ENCODE measurements around the gene AAMP.

DNA sequence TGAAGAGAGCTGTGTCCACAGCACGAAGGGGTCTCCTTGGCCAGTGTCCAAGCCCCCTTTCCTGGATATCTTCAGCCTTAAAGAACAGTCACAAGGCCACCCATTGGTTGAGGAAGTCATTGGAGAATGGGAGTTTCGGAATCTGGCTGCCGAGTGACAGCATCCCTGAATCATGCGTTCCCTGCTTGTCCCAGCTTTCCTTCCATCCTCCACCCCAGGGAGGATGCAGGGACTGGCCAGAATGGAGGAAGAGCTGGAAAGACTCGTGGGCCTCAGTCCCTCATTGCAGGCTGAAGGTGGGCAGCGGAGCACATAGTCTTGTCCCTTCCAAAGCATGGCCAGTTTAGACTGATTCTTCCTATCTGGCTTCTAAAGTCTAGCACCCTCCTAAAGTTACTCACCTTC, 20.8 kb downstream of the IGFBP5 start:
- RRBS: no CpG with 5 or more reads among the region's 6 CpGs

GRCh38 chr2:216679655-216680462, 15.5 kb downstream of the IGFBP5 start:
- RRBS: 92% methylated on average over 3 of the region's 18 CpGs

DNA sequence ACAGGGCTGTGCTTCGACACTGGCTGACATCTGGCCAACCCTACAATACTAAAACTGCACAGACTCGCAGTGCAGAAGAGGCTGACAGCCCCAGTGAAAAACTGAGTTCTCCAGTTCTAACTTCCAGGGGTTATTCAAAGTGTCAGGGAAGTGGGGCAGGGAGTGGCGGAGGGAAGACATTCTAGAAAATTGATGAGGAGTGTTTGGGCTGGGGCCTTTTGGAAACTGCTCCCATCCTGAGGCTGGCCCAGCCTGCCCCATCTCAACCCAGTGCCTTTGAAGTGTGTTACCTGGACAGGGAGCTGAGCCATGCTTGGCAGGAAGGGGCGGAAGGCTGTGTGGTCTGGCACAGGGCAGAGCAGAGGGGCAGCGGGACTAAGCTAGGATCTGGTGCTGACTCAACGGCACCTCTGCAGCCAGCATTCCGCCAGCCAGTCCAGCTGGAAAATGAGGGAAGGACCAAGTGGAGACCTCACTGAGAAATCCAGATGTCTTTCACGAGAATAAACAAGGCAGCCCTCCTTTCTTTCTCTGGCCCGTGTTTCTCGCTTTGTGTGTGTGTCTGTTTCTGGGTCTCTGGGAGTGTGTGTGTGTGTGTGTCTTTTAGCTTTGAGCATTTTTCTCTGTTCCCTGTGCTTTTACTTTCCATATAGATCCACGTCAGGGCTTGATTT, 15.5 kb upstream of the IGFBP5 start:
- RRBS: no CpG with 5 or more reads among the region's 11 CpGs

DNA sequence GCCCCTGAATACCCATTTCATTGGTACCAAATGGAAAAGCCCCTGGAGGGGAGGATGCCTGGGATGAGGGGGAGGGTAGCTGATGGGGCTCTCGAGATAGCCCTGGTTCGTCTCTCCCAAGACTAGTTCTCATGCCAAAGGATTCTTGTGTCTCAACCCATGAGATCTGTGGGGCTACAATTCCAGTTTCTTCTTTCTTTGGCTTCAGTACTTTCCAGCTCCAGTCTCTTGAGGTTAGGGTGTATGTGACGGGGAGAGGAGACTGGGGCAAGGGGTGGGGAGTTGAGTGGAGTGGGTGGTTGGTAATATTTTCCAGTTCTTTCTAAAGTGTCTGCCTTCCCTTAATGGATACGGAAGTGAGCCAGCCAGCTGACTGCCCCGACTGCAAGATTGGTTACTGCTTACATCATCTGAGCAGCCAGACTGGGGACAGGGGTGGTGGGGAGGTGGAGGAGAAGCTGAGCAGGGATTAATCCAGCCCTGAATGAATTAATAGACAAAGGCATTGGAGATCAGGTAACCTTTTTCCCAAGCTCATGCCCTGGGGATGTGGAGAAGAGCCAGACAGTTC, 67.8 kb downstream of the TNP1 start:
- RRBS: no CpG with 5 or more reads among the region's 5 CpGs

- RRBS: no CpG with 5 or more reads among the region's 15 CpGs
Observed at GRCh38 chr2:216887013-216887884, 27.4 kb upstream of the TNP1 start.

- RRBS: no CpG with 5 or more reads among the region's 8 CpGs
Observed at GRCh38 chr2:217064822-217065213, 205.0 kb upstream of the TNP1 start.

- RRBS: no CpG with 5 or more reads among the region's 7 CpGs
Observed at GRCh38 chr2:217074715-217075386, 215.0 kb upstream of the TNP1 start.

GRCh38 chr2:217186717-217187342, 327.0 kb upstream of the TNP1 start:
- RRBS: no CpG with 5 or more reads among the region's 2 CpGs

DNA sequence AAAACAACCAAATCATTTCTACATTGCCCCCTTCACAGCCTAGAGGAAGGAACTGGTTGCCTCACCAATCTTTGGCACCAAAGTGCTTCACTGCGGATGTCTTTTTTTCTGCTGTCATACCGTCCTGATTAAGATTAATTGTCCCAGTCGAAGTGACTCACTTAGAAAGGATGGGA, 500.9 kb upstream of the TNP1 start:
- RRBS: no CpG with 5 or more reads among the region's 3 CpGs

- RRBS: no CpG with 5 or more reads among the region's 2 CpGs
Observed at GRCh38 chr2:217410066-217410309, 550.1 kb upstream of the TNP1 start.

DNA sequence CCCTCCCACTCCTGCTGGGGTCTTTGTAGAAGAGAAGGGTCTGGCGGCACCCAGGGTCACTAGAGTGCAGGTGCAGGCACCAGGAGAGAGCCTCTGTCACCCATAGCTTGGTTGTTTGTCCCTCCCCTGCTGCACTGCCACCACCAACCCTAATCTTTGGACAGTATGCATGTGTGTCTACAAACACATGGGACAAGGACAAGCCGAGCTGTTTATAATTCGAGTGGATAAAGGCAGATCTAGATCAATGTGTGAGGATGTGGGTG, 199.3 kb downstream of the TNS1 start:
- RRBS: no CpG with 5 or more reads among the region's 3 CpGs

GRCh38 chr2:217842013-217842824, 160.6 kb downstream of the TNS1 start:
- RRBS: no CpG with 5 or more reads among the region's 5 CpGs

DNA sequence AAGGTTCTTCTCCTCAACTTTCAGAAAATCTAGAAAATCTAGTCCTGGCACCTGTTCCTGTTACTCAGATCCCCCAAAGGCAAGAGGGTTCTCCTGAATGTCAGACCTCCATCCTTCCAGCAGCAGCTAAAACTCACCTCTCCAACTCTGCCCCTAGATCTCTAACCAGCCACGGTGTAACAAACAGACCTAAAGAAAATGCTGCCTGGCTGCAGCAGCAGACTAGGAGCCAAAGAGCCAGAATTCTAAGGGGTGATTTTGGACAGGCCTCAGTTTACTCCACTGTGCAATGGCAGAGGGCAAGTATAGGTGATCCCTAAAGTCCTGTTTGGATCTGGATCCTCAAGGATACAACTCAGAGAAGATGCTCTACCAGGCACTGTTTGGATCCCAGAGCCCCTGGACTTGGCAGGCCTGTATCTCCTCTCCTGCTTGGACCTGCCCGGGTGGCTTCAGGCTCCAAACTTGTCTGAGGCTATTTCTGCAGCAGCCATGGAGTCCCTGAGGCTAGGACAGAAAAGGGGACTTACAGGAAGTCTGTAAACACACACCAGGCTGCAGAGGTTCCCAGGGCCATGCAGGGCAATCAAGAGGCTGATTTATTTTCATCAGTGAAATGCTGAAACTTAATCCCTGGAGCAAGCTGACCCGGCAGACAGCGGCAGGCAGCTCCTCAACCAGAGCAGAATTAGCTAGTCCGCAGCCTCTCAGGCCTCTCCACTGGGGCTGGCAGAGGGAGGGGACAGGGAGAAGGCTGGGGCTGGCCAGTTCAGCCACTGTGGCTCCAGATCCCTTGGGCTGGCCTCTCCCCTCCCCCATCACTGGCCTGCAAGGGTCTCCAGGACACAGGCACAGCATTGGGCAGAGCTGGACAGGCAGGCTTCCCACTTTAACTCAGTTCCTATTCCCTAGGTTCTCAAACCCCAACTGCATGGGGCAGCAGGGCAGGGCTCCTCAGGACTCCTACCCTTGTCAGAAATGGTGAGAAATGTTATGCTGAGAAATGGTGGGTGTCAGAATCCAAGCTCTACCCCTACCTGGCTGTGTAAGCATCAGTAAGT, 136.5 kb downstream of the TNS1 start:
- RRBS: no CpG with 5 or more reads among the region's 5 CpGs

GRCh38 chr2:217884763-217885161, 118.0 kb downstream of the TNS1 start:
- RRBS: no CpG with 5 or more reads among the region's 6 CpGs

GRCh38 chr2:217976892-217977443, 25.8 kb downstream of the TNS1 start:
- RRBS: no CpG with 5 or more reads among the region's 7 CpGs

GRCh38 chr2:217987931-217988842, 14.6 kb downstream of the TNS1 start:
- RRBS: no CpG with 5 or more reads among the region's 13 CpGs

- RRBS: no CpG with 5 or more reads among the region's 10 CpGs
Observed at GRCh38 chr2:218217953-218218737, 1.2 kb downstream of the ARPC2 start.

DNA sequence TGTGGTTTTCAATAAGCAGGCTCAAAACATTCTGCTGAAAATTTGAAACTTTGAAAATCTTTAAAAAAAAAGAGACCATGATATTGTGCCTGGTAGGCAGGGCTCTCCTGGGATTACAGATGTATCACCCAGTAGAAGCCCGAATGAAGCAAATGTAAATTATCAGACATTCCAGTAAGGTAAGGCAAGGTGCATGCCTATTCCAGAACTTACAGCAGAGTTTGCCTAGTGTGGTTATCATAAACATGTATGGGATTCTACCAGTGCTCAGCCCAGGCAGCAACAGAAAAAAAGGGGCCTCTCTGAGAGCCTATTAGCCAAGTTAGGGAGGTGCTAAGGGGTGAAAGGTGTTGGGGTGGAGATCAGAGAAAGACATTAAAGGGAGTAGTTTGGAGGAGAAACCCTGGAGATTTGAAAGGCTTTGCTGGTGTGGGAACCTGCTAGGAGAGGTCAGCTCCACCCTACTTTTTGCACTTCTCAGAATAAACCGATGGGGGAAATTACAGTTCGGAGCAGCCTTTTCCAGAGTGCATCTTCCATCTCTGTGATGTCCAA, 2.9 kb downstream of the ARPC2 start:
- RRBS: no CpG with 5 or more reads among the region's 3 CpGs

DNA sequence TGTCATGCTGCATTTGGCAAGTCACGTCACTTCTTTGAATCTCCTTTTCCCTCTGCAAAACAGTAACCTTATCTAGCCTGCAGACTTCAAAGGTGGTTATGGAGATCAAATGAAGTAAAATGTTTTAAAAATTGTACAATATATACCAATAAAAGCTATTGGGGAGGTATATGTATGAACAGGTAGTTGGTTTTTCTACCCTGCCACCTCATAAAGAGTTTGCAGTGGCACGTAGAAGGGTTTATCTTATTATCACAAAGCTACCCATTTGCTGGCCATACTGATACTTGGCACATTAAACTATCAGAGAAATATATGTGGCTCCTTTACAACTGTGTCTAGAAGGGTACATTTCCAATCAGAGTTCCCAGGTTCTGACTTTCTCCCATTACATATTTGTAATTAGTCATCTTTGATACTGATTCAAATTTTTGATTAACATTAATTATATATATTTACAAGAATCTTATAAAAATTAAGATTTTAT, 21.0 kb downstream of the ARPC2 start:
- RRBS: no CpG with 5 or more reads among the region's 2 CpGs

GRCh38 chr2:218269971-218270627, at the start of gene AAMP:
AAMP (minus strand) TSS chr2:218270137.
- RRBS: under 1% methylated on average over 21 of the region's 59 CpGs

Data from BE2C (cell line).